Frontal cortex (tissue), 2 donors: ENCODE data around the gene CSF3R.

GRCh38 chr1:35825596-35826198 lies 17.9 kb downstream of the AGO4 start:
- RAMPAGE, long total RNA, result no peak

- RAMPAGE, long total RNA, result no peak
Observed at GRCh38 chr1:35854560-35855048, 28.4 kb upstream of the AGO1 start.

- RAMPAGE, long total RNA, result no peak
Observed at GRCh38 chr1:35883549-35884381, 756 bp downstream of the AGO1 start.

DNA sequence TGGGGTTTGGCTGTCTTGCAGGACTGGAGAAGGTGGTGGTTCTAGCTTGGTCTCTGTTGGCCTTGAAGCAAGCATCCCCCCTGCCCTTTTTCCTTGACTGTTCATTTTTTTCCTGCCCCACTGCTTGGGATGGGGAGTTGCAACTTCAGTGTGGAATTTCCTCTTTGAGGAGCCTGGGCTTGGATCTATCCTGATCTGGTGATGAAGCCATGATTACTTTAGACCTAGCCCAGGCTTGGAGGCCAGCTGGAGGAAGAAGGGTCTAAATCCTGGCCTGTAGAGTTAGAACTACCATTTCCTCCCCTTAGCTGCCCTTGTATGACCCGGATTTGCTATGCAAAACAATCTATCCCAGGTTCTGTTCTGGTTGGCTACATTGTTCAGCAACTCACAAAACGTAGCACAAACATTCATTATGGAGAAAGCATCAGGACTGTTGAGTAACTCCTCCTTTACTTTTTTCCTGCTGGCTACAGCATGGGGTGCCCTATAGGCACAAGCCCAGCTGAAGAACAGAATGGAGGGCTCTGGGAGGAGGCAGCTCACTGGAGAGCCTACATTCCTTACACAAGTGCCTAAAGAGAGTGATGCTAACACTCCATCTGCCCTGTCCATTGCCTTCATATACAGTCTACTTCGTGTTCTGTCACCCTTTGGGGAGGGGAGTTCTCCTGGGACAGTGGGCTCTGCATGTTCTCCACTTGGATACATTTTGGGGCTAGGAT lies 9.4 kb upstream of the AGO3 start:
- RAMPAGE, long total RNA, result no peak

DNA sequence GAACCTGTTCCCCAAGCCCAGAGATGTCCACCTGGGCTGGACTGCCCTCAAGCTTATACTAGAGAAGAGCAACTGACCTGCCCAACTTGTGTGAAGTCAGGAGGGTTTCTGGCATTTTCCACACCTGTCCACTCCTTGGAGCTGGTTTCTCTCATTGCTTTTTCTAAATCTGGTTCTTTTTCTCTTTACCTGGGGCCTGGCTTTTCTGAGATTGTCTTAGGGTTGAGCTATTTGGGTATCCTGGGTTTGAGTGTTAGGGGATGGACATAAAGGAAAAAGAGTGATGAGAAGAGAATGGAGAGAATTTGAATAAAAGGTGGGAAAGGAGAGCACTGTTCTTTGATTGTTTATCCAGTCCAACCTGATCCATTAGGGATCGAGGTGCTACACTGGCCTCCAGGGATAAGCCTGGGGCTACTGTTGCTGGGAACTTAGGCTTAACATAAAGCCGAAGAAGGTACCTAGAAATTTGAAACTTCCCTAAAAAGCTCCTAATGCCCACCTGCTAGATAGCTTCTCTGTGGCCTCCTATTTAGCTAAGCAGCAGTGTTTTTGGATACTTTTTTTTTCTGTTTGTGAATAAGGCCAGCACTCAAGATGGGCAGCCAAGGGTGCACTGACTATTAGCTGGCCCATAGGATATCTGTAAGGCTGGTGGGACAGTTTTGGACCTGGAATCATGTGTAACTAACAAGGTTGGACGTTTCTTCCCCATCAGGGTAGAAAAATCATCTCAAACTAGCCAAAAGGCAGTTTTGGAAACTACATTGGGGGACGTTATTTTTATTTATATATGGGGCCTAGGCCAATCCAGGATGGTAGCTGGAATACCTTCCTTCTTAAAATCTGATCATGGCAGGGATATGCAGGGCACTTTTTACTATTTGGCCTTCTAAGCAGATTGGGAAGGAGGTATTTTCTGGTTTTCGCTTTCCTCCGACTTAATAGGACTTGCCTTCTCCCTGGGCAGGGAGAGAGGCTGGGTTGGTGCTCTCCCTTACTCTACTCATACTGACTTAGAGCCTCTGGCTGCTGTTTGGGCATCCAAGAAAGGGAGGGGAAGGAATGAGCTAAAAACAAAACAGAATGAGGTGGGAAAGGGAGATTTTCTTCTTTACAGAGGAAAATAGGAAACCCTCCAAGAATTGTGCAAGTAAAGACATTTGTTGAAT lies 7.8 kb upstream of the AGO3 start:
- RAMPAGE, long total RNA, result no peak

DNA sequence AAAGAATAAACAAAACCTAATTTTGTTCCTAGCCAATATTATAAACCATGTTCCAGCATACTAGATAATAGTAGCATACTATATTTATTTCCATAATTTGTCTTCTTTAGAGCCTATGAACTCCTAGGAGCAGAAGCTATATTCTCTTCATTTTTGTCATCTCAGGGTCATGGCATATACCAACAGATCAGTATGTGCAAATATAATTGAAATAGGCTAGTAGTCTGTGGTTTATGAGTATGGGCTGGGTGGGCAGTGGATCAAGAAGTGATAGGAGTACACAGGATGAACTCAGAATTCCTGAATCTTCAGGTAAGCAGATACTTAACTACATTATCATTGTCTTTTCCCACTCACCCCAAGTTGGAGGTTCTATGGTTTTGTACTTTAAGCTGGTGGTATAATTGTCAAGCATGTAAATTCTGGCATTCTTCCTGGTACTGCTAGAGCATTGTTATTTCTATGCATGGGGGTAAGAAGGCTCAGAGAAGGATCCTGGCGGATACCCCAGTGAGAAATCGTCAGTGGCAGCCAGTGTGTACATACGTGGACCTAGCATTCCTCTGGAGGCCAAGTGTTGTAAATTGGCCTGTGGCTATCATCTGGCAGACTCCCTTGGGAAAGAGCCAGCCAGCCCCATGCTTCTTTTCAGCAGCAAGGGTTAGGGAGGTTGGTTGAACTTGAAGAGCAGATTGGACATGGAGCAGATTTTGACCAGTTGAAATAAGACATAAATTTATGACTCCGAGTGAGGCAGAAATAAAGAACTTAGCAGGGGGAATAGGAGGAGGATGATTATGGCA lies 5.3 kb upstream of the AGO3 start:
- RAMPAGE, long total RNA, result no peak

DNA sequence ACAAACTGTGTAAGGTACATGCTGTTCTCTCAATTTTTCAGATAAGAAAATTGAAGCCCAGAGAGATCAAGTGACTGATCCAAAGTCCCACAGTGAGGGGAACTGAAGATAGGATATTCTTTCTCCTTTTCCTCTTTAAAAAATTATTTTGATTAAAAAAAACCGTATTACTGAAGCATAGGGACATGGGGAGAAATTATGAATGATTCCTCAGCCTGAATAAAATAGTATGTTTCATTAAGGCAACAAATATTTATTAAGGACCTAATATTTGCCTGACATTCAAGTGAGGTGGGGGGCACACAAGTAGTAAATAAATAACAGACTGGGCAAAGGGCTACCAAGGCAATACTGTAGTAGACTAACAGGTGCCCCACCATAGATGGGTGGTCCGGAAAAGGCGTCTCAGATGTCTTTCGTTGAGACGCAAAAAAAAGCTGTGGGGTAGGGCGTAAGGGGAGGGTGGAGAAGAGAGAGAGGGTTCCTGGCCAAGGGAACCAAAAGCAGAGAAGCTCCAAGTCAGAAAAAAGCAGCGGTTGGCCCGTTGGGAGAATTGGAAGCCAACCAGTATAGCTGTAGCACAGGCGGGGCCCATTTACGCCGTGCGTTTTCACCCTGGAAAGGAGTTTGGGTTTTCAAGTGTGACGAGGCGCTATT lies 922 bp upstream of the AGO3 start:
- RAMPAGE, long total RNA, result no peak

- RAMPAGE, long total RNA, result no peak
Observed at GRCh38 chr1:36093789-36094366, 5.2 kb downstream of the ADPRS start.

DNA sequence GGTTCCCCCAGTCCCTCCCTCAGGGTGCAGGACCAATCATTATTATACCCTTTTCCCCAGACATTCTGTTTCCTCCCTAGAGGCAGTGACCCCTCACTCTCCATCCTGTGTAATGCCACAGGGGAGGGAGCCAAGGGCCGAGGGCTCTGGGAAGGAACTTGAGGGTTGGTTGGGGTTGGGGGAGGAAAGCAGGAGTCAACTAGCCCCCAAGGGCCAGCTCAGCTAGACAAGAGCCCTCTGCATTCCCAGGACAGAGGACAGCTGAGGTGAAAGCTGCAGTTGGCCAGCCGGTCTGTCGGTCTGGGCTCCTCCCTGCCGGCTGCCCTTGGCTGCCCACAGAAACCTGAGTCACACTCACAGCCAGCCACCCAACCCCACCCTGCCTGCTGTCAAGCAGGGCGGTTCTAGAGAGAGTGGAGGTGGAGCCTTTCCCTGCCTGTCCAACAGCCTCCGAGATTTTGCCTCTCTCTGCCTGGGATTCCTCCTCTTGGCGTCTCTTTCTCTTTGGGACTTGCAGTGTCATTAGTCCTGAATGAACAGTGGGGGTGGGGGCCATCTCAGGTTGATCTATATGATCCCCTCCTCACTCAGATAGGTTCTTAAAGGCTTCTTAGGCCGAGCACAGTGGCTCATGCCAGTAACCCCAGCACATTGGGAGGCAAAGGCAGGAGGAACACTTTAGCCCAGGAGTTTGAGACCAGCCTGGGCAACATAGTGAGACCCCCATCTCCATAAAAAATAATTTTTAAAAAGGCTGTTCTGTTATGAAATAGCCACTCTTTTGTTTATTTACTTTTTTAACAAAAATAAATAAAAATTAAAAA lies 1.6 kb upstream of the TRAPPC3 start:
- RAMPAGE, long total RNA, result no peak

GRCh38 chr1:36161889-36162816 lies 6.2 kb downstream of the MAP7D1 start:
- RAMPAGE, long total RNA, result no peak

GRCh38 chr1:36172402-36173532 lies 16.8 kb downstream of the MAP7D1 start:
- RAMPAGE, long total RNA, result no peak

DNA sequence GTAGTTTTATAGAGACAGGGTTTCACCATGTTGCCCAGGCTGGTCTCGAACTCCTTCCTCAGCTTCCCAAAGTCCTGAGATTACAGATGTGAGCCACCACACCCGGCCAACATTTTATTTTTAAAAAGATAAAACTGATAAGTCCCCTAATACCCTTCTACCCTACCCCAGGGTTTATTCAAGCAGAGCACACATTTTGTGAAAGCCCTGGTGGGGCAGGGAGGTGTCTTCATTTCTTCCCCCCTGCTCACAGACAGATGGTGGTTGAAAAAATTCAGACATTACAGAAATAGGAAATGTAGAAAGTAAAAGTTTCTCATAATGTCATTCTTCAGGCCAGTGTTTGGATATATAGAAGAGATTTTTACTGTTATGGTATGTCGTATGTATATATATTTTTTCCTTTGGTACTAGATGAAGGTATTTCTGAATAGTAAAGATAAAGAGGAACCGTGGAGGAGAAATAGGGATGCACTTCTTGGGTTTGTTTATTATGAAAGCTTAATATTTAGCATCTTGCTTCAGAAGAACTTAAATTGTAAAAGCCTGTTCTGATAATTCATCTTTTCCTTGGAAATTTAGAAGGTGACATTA lies 10.0 kb downstream of the THRAP3 start:
- RAMPAGE, long total RNA, result no peak

DNA sequence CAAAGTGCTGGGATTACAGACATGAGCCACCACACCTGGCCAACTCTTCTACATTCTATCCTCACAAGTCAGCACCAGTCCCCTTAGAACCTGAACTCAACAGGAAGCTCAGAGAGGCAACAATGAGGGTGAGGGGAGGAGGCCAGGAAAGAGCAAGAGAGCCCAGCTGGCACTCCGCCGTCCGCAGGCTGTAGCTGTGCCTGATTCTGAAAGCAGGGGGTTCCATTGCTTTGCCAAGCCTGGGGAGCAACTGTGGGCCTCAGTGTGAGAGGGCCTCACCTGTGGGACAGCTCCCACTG lies 18.7 kb downstream of the STK40 start:
- RAMPAGE, long total RNA, result no peak

GRCh38 chr1:36473718-36474038 lies 9.0 kb downstream of the CSF3R start:
- RAMPAGE, long total RNA, result no peak

GRCh38 chr1:36482761-36483141 lies at the start of gene CSF3R:
TSS of gene CSF3R (minus strand) at chr1:36482913.
- RAMPAGE, long total RNA, result no peak

GRCh38 chr1:37006126-37006682 lies 28.1 kb downstream of the GRIK3 start:
- RAMPAGE, long total RNA, result no peak

DNA sequence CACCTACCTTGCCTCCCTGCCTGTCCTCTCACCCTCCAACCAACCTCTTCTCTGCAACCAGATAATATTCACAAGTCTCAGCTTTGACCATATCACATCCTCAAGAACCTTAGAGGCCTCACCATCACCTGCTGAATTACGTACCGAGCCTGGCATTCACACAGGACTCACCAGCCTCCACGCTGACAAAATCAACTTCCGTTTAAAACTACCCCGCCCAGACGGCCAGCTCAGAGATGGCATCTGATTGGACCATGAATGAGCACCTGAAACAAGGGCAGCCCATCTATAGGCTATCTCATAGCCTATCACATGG lies 50.7 kb upstream of the ZC3H12A start:
- RAMPAGE, long total RNA, result no peak

DNA sequence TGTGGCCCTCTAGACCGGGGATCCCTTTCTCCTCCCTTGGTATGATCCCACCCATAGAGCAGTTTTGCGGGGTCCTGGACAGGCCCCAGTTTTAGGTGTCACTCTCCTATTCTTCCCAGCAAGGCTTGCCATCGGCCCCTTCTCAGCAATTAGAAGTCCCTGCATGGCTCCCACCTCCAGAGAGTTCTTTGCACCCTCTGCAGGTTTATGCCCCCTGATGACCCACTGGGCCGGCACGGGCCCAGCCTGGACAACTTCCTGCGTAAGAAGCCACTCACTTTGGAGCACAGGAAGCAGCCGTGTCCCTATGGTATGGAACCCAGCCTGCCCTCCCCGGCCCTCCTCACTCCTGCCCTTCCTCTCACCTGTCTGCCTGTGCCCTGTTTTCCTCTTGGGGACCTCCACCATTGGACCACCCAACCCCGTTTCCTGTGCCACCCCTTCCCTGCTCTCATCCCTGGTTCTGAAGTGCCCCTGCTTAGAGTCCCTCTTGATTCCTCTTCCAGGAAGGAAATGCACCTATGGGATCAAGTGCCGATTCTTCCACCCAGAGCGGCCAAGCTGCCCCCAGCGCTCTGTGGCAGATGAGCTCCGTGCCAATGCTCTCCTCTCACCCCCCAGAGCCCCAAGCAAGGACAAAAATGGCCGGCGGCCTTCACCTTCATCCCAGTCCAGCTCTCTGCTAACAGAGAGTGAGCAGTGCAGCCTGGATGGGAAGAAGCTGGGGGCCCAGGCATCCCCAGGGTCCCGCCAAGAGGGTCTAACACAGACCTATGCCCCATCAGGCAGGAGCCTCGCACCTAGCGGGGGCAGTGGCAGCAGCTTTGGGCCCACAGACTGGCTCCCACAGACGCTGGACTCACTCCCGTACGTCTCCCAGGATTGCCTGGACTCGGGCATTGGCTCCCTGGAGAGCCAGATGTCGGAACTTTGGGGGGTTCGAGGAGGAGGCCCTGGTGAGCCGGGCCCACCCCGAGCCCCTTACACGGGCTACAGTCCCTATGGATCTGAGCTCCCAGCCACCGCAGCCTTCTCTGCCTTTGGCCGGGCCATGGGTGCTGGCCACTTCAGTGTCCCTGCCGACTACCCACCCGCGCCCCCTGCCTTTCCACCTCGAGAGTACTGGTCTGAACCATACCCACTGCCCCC lies 8.2 kb downstream of the ZC3H12A start:
- RAMPAGE, long total RNA, result no peak

DNA sequence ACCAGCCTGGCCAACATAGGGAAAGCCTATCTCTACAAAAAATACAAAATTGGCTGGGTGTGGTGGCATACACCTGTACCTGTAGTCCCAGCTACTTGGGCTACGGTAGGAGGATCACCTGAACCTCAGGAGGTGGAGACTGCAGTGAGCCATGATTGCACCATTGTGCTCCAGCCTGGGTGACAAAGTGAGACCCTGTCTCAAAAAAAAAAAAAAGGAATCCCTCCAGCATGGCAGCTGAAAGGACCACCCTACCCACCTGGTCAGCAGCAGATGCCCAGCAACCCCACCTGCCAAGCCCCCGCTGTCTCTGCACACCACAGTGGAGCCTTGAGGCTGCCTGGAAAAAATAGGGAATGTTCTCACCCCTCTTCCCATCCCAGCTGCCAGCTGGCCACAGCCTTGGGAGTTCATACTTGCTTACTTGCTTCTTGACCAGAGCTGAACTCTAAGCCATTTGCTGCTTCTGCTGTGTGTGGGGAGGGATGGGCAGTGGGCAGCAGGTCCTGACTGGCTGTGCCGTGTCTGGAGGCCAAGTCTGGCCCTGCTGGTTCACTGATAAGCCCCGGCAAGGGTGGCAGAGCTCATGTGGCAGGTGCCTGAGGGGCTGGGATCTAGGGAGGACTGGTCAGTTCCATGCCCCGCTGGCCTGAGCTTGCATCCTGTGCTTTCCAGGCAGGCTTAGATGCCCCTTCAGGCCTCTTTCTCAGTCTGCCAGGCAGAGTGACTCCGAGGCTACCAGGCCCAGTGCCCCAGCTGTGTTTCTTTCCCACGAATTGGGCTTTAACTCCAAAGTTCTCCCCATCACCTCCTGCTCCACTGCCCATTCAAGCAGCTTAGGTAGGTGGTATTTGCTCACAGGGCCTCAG lies 10.9 kb downstream of the ZC3H12A start:
- RAMPAGE, long total RNA, result no peak

GRCh38 chr1:37534414-37534812 lies 19.7 kb downstream of the SNIP1 start:
- RAMPAGE, long total RNA, result no peak